GM12891 (cell line): ENCODE measurements around a stretch of chr16.

GRCh38 chr16:85606673-85607194 lies 6.4 kb upstream of the GSE1 start:
- RRBS, result no CpG with 5 or more reads among the region's 9 CpGs

DNA sequence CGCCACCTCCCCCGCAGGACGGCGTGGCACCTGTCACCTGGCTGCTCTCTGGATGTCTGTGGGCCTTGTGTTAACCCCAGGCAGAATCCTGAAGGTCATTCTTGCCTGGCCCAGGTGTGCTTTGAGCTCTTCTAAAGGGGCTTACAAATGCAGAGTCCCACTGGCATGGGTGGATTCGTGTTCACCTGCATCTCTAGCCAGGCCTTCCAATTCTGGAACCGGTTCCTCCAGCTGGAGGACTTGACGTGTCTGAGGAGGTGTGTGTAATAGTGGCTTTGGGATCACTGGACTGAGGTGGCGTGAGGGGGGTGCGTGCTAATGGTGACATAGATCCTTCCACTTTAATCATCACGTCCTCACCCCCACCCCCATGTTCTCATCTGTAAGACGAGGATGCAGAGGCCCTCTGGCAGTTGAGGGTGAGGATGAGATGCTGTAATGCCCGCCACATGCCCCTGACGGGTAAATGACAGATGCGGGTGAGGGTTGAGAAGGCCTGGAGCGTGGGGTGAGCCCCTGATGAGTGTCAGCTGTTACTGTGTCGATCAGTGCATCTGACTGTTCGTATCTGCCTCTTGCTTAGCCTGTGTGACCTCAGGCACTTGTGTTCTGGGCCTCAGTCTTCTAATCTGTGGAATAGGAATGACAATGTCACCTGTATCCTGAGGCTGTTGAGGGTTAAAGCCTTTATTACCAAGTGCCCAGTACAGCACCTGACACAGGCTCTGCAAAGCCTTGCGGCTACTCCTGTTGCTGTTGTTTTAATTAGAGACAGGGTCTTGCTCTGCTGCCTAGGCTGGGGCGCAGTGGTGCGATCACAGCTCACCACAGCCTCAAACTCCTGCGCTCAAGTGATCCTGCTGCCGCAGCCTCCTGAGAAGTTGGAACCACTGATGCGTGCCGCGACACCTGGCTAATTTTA lies 5.0 kb downstream of the GSE1 start:
- RRBS, result no CpG with 5 or more reads among the region's 25 CpGs

- RRBS, result no CpG with 5 or more reads among the region's 22 CpGs
These were observed 16.1 kb downstream of the GSE1 start for GRCh38 chr16:85628903-85629852.

- RRBS, result no CpG with 5 or more reads among the region's 33 CpGs
These were observed 24.8 kb downstream of the GSE1 start for GRCh38 chr16:85637694-85638450.

DNA sequence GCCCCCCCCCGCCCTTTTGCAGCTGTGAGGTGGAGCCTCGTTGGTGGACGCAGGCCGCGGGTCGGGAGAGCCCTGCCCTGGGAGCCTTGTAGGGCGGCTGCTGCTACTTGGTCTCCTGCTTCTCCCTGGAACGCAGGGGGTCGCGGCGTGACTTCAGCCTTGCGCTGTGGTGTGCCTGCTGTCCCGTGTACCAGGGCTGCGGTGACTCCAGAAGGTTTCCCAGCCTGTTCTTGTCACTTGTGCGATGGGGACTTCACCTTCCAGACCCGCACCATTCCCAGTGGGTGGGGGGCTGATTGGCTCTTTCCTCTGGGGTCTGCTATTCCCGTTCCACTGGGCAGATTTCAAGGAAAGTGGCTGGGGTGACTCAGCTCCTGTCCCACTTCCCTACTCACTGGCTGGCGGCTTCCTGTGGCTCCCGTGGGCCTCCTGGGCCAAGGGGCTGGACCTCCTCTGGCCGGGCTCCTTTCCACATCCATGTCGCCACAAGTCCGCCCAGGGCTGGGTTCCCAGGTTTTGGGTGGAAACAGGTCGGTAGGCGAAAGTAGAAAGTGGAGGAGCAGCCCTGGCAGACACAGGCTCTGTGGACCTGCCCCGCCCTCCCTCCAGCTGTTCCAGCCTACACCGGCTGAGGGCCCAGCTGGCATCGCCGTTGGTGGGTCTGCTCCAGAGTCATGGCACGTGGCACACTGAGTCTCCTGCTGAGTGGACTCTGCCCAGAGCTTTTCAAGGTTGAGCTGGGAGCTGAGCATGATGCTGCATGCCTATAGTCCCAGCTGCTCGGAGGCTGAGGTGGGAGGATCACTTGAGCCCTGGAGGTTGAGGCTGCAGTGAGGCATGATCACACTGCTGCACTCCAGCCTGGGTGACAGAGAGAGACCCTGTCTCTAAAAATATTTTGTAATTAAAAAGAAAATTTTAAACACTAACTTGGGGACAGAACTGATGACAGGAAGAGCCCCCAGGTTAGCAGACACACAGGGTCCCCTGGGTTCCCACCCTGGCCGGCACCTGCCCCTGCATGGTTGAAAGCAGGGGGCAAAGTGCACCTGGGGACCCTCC lies 28.6 kb downstream of the GSE1 start:
- RRBS, result no CpG with 5 or more reads among the region's 31 CpGs

- RRBS, result no CpG with 5 or more reads among the region's 61 CpGs
These were observed 32.7 kb downstream of the GINS2 start for GRCh38 chr16:85655835-85656708.

DNA sequence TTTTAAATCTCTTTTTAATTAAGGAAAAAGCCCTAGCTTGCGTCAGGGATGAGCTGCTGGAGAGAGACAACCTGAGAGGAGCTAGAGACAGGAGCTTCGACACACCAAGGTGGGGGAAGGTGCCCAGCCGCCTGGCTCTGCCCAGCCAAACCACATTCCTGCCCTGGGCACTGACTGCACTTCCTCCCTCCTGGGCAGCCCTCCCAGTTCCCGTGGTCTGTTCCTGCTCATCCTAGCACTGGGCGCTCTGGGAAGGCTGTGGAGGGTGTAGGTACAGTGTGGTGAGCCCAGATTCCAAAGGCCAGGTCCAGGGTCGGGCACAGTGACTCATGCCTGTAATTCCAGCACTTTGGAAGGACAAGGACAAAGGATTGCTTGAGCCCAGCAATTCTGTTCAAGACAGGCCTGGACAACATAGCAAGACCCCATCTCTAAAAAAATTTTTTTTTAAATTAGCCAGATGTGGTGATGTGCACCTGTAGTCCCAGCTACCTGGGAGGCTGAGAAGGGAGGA lies 30.7 kb downstream of the C16orf74 start:
- RRBS, result no CpG with 5 or more reads among the region's 6 CpGs

DNA sequence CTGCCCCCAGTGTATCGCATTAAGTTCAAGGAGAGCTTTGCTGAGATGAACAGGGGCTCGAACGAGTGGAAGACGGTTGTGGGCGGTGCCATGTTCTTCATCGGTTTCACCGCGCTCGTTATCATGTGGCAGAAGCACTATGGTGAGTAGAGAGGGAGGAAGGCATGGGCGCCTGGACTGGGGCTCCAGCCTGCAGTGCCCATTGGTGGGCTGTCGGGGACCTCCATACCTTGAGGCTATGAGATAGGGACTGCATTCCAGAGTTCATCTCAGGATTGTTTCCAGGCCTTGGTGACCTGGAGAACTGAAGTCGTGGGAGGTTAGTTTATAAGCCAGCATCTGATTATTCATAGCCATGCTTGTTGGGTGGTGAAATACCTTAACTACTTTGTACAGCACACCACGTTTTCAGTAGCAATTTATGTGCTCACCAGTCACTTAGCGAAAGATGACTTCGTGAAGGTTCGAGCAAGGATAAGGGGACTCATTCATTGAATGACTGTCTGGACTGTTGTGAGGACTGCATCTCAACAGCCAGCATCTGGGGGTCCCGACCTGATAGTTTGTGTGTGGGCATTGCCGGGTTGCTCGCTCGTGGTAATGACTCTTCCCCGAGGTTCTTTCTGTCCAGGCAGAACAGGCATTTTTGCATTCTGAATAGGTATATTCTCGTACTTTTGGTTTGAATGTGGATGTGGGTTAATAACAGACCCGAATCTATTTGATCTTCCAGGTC lies 6.4 kb downstream of the COX4I1 start:
- RRBS, result no CpG with 5 or more reads among the region's 23 CpGs

DNA sequence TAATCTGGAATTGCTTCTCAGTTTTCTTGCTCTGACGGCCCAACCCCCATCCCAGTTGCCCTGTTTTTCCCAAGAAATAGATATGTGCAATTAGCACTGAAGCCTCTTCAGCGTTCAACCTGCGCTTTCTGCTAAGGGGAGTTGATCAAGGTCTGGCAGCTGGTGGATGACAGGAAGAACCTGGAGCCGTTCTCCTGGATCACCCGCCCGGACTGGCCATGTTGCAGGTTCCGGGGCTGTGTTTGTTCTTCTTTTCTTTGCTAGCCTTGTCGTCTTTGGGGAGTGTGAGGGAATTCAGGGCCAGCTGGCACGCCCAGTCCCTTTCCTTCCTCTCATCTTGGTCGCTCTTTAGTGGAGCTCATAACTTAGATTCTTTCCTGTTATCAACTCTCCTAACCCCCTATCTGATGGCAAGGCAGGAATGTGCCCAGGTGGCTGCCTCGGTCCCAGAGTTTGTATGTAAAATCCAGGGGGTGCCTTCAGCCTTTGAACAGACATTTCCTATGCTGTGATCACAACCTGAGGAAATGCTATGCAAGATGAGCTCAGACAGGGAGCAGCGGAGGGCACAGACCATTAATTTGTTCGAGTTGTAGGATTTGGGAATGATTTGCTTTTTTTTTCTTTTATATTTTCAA lies 28.8 kb upstream of the IRF8 start:
- RRBS, result no CpG with 5 or more reads among the region's 13 CpGs

DNA sequence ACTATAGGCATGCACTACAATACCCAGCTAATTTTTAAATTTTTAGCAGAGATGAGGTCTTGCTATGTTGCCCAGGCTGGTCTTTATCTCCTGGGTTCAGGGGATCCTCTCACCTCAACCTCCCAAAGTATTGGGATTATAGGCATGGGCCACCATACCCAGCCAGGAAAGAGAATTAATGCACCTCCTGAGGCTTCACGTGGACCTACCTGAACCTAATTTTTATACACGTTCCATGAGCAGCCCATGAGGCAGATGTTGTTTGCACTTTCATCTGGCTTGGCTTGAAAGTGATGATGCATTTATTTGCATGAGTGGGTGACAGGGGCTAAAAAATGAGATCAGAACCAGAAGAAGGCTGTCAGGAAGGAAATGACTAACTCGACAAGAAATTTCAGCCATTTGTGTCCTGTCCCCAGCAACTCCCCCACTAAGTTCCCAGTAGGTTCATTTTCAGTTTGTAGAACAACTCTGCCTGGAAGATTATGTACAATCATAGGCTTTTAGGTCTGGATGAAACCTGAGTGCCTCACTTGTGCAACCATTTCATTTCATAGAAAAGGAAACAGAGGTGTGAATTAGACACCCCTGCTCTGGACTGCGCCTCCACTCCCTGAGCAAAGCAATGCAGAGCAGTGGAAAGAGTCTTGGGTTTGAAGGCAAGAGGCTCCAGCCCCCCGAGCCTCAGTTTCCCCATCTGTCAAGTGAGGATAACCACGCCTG lies 10.2 kb upstream of the IRF8 start:
- RRBS, result no CpG with 5 or more reads among the region's 6 CpGs

GRCh38 chr16:85922874-85923317 lies 23.9 kb downstream of the IRF8 start:
- RRBS, result no CpG with 5 or more reads among the region's 8 CpGs

GRCh38 chr16:85936457-85936975 lies 37.6 kb downstream of the IRF8 start:
- RRBS, result 82% methylated on average over 5 of the region's 19 CpGs

GRCh38 chr16:85946126-85946705 lies 47.3 kb downstream of the IRF8 start:
- RRBS, result no CpG with 5 or more reads among the region's 11 CpGs

GRCh38 chr16:86199676-86200639 lies 301.0 kb downstream of the IRF8 start:
- RRBS, result no CpG with 5 or more reads among the region's 32 CpGs

DNA sequence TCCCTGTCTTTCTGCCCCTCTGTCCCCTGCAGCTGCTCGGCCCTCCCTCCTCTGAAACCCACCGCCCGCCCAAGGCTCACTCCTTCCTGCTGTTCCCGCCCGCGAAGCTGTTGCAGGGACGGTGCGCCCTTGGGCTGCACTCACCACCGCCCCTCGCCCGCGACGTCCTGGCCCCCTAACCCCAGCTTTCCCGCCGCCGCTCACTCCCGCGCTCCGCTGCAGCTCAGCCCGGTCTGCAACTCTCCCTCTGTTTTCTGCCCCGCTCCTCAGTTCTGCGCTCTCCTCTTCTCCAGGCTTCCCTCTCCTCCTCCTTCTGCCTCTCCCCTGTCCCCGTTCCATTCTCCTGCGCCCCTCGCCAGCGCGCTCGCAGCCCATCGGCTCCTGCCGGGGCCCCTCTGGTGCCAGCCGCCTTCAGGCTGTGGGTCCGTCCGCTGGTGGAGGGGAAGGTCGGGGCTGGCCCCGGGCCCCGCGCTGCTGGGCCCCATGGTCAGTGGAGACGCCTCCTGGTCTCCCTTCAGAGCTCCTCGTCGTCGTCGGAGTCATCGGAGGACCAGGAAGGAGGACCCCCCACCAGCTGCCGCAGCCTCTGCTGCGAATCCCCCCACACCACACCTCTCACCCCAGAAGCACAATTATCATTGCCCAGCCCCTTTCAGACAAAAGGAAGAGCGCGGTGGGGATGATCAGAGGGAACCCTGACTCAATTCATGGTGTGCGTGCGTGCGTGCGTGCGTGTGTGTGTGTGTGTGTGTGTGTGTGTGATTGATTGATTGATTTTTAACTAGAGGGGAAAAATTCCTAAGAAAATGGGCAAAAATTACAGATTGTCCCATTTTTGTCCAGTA lies 223.2 kb upstream of the FOXF1 start:
- RRBS, result 21% methylated on average over 5 of the region's 52 CpGs

GRCh38 chr16:86383410-86383793 lies 126.9 kb upstream of the FOXF1 start:
- RRBS, result no CpG with 5 or more reads among the region's 3 CpGs

DNA sequence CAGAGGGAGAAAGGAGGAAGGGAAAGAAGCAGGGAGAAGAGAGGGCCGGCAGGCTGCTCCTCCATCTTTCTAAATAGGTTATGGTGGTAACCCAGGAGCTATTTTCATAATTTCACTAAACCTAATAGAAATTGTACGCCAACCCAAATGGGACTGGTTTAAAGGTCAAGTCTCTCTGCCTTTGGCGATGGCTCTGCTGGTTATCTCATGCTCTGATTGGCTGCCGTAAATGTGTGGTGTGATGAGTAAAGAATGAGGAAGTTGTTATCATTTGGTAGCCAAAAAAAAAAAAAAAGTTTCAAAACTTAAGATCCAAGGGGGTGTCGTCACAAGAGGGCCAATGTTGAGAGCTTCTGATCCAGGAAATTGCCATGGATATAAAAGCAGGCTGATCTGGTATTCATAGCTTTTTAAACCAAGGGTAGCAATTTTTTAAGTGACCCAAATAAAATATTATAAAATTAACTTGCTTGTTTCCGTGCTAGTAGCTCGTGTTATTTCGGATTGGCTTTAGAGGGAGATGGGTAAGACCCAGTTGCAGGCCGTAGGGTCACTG lies 126.5 kb upstream of the FOXF1 start:
- RRBS, result no CpG with 5 or more reads among the region's 9 CpGs

DNA sequence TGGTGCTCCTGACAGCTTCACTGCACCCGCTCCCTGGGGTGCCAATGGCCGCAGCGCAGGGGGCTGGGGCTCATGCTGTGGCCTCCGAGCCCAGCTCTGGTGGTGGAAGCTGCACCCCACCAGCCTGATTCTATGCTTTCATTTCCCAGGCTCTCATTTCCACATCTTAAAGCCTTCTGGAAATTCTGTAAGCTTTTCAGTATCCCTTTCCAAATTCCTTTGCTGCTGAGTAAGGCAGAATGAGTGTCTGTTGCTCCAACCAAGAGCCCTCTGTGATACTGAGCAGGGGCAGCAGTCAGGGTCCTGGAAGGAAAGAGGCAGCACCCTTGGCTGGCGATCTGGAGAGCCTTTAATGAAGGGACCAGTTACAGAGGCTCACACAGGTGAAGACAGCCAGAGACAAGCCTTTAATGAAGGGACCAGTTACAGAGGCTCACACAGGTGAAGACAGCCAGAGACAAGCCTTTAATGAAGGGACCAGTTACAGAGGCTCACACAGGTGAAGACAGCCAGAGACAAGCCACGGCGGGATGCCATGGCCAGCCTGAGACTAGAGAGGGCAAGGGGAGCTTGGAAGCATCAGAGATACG lies 79.4 kb upstream of the FOXF1 start:
- RRBS, result no CpG with 5 or more reads among the region's 8 CpGs

DNA sequence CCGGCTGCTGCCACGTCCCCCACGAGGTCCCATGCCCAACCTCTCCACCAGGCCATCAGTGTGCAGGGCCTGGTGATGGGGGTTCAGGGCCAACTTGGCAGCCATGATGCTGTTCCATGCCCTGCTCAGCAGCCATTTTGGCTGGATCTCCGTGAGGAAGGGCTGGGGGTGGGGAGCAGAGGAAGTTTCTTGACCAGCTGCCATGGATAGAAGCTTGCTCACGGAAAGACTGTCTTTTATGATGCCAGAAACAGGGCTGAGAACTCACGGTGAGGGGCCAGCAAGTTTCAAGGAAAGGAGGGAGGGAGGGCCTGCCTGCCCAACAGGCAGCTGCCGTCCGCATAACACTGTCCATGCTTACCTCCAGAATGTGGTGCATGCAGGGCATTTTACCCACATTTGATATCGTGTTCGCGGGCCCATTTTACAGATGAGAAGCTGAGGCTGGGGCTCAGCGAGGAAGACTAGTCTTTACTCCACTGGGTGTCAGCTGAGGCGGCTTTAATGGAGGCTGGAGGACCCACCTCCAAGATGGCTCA lies 47.6 kb upstream of the FOXF1 start:
- RRBS, result no CpG with 5 or more reads among the region's 13 CpGs

GRCh38 chr16:86519723-86520398 lies 9.5 kb downstream of the FOXF1 start:
- RRBS, result 4% methylated on average over 5 of the region's 28 CpGs